ENCODE measurements around a stretch of chr10.

- PRO-cap, 3 experiments, result no peak in any of the 3 experiments
- RAMPAGE, long total RNA, 4 experiments, result no peak in any of the 4 experiments
- RRBS, result no CpG with 5 or more reads among the region's 5 CpGs
Measured at GRCh38 chr10:28307214-28307765, 4.4 kb upstream of the MPP7 start.

DNA sequence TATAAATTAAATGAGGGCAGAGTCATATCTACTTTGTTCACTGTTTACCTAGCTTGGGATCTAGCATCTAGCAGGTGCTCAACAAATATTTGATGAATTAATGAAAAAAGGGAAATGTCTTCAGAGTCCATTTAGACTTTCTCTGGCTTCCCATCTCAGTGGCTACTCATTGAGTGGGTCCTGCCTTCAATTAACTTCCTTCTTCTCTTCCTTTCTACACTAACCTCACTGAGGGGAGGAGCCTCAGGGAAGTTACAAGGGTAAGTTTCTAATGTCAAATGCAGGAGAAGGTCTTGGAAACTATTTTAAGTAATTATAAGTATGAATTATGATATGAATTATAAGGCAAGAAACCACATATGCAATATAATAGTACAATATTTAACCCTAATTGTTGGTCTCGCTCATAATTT, 28.2 kb upstream of the MPP7 start:
- PRO-cap, 3 experiments, result no peak in any of the 3 experiments
- RAMPAGE, long total RNA, 4 experiments, result no peak in any of the 4 experiments
- RRBS, result no CpG with 5 or more reads among the region's 1 CpG

GRCh38 chr10:28535440-28535867, 2.5 kb downstream of the WAC start:
- PRO-cap, 3 experiments, result no peak in any of the 3 experiments
- RAMPAGE, long total RNA, 4 experiments, result no peak in any of the 4 experiments
- RRBS, result no CpG with 5 or more reads among the region's 7 CpGs

- PRO-cap, 3 experiments, result no peak in any of the 3 experiments
- RAMPAGE, long total RNA, 4 experiments, result no peak in any of the 4 experiments
- RRBS, result no CpG with 5 or more reads among the region's 1 CpG
Measured at GRCh38 chr10:28566362-28567043, 33.6 kb downstream of the WAC start.

DNA sequence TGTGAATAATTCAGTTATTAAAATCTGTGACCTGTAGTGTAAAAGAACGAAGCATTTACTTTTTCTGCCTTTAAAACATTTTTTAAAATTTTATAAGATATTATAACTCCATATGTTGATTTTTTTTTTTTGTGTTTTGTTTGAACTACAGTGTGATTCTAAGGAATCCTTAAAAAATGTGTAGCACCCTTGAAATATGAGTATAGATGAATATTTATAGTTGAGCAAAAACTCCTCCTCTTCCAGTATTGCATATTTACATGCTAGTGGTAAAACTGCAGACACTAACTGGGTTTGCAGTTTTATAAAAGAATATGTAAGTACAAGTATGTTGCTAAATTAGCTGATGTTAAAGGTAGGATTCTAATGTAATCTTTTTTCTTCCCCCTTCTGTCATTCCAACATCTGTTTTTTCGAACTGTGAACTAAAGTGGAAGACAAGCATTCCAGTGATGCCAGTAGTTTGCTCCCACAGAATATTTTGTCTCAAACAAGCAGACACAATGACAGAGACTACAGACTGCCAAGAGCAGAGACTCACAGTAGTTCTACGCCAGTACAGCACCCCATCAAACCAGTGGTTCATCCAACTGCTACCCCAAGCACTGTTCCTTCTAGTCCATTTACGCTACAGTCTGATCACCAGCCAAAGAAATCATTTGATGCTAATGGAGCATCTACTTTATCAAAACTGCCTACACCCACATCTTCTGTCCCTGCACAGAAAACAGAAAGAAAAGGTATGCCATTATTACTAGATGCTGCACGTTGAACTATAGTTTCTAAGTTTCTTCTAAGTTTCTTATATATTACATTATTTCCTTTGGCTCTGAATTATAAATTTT, 62.6 kb downstream of the WAC start:
- PRO-cap, 3 experiments, result no peak in any of the 3 experiments
- RAMPAGE, long total RNA, 4 experiments, result no peak in any of the 4 experiments
- RRBS, result no CpG with 5 or more reads among the region's 5 CpGs

- PRO-cap, 3 experiments, result no peak in any of the 3 experiments
- RAMPAGE, long total RNA, 4 experiments, result no peak in any of the 4 experiments
- RRBS, result no CpG with 5 or more reads among the region's 6 CpGs
Measured at GRCh38 chr10:28622525-28623073, 54.7 kb upstream of the BAMBI start.

DNA sequence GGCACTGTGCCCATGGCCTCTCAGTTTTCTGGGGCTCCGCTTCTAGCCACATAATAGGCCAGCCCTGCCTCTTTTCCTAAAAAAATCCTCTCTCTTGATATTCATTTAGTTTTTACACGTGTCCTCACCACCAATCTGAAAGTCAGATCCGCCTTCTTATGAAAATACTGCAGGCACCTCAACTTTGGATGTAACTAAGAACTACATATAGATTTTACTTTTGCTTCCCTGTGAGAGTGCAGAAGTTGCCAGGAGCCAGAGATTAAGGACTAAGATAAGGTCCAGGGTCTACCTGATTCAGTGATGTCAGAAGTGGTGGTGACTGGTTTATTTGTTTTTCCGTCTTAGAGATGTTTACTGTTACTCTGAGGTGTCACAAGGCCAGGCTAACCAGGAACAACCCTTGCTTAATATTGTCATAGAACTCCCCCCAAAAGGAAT, 7.8 kb downstream of the BAMBI start:
- PRO-cap, 3 experiments, result no peak in any of the 3 experiments
- RAMPAGE, long total RNA, 4 experiments, result no peak in any of the 4 experiments
- RRBS, result no CpG with 5 or more reads among the region's 4 CpGs

DNA sequence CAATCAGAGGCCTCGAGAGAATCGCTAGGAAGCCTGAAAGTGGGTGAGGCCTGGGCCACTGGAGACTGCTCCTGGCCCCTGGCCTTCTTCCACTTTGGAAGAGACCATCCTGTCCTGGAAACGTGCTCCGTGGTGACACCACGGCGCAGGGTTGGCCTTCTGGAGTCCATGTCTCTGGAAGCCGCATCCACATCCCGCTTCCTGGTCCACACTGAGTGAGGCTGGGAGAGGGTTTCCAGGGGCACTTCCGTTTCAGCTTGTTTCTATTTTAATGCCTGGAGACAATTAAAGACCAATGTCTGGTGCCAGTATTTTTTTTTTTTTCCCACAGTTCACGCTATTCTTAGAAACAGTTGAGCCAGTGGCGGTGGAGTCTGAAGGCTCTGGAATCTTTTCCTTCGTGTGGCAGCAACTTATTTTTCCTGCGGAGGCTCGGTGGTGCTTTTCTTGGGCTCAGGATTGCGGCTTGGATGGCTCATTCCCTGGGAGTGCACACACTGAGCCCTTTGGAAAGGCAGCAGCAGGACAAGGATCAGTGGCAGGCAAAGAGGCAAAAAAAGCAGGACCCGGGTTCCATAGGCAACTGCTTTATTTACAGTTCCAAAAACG, 202.6 kb downstream of the BAMBI start:
- PRO-cap, 3 experiments, result no peak in any of the 3 experiments
- RAMPAGE, long total RNA, 4 experiments, result no peak in any of the 4 experiments
- RRBS, result no CpG with 5 or more reads among the region's 17 CpGs

DNA sequence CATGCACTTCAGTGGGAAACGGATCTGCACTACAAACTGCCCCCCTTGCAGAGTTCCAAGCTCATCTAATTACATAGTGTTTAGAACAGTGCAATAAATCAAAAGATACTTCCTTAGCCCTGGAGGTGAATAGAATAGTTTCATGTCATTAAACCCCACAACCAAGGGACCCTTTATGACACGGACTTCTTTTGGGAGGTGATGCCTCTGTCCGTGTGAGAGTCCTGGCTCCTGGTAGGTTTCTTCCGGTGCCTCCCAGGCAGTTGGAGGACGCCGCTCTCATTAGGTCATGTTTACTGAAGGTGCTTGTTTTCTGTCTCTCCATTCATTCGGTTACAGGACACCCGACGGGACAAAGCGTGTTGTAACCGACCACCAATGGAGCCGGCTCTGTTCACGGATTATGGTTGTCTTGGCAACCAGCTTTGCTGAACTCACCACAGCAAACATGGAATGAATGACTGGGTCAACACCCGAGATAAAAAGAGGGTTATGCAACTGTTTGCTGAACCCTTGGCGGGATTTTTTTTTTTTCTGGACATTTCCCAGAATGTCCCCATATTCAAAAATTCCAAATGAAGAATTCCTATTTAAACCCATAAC, 262.4 kb downstream of the BAMBI start:
- PRO-cap, 3 experiments, result no peak in any of the 3 experiments
- RAMPAGE, long total RNA, 4 experiments, result no peak in any of the 4 experiments
- RRBS, result no CpG with 5 or more reads among the region's 15 CpGs

DNA sequence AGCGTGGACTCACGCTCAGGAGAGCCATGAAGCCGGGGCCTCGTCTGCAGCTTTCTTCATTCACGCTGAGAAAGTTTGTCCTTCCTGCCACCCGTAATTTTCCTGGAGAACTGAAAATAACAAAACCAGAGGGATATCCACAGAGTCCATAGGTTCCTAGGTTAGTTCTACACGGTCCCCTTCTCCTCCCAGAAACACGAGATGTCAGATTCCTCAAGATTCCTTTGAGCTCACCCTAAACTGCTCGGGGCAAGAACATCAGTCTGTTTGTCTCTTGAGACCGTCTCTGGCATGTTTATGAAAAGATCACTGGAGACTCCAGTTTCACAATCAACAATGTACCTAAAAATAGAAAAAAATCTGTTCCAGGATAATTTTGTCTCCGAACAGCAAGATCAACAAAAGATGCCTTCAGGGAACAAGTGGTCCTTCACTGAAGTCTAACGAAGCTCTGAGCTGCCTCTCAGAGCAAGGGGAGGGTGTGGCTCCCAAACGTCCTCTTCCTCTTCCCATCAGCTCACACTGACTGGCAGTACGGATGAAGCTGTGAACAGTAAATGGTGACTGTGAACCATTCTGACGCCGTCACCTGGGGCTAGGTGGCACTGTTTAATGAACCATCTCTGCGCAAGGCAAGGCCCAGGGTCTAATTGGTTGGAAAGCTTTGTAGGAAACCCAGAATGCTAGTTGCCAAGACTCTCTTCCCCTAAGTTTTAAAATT, 156.3 kb upstream of the LYZL1 start:
- PRO-cap, 3 experiments, result no peak in any of the 3 experiments
- RAMPAGE, long total RNA, 4 experiments, result no peak in any of the 4 experiments
- RRBS, result no CpG with 5 or more reads among the region's 17 CpGs

DNA sequence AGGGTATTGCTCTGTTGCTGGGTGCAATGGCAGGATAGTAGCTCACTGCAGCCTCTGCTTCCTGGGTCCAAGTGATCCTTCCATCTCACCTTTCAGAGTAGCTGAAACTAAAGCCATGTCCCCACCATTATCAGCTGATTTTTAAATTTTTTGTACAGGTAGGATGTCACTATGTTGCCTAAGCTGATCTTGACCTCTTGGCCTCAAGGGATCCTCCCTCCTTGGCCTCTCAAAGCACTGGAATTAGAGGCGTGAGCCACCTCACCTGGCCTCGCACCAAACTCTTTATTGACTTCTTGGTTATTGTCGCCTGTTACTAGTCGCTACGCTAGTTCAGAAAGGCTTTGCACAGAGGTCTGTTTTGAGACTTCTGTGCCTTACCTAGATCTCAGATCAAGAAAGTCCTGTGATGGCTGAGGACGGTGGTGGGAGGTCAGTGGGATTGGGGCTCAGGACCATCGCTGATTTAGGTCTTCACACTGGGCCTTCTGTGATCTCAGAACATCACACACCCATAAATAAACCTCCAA, 164.3 kb downstream of the LYZL1 start:
- PRO-cap, 3 experiments, result no peak in any of the 3 experiments
- RAMPAGE, long total RNA, 4 experiments, result no peak in any of the 4 experiments
- RRBS, result no CpG with 5 or more reads among the region's 7 CpGs

DNA sequence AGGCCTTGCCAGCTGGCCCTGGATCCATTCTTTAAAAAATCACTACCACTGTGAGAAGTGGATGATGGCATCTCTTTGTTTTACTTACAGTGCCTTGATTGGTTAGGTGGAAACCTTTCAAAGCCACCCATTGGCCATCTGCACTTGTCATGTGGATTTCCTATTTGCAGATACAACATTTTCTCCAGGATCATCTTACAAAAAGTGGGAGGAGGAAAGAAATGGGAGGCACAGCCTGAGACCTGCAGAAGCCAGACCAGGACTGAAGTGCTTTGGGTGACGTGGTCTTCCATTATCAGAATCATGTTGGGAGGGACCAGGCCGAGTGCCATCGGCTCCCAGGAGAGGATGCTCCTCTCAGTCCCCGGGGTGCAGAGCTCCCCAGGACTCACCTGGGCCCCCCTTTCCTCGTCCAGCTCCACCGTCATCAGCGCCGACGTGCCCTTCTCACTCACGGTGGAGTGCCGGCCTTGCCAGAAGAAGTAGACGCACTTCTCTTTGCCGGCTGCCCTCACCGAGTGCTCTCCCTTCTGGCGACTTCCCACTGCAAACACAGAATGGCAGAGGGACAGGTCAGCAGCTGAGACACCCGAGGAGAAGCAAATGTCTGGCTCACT, 161.2 kb downstream of the SVIL start:
- PRO-cap, 3 experiments, result no peak in any of the 3 experiments
- RAMPAGE, long total RNA, 4 experiments, result no peak in any of the 4 experiments
- RRBS, result 86% methylated on average over 6 of the region's 16 CpGs

- PRO-cap, 3 experiments, result no peak in any of the 3 experiments
- RAMPAGE, long total RNA, 4 experiments, result no peak in any of the 4 experiments
- RRBS, result no CpG with 5 or more reads among the region's 8 CpGs
Measured at GRCh38 chr10:29610592-29611247, 24.1 kb downstream of the SVIL start.

GRCh38 chr10:29636093-29636728, 1.4 kb upstream of the SVIL start:
- PRO-cap, 3 experiments, result no peak in any of the 3 experiments
- RAMPAGE, long total RNA, 4 experiments, result no peak in any of the 4 experiments
- RRBS, result no CpG with 5 or more reads among the region's 2 CpGs

GRCh38 chr10:29646316-29647145, 11.8 kb upstream of the SVIL start:
- PRO-cap, 3 experiments, result no peak in any of the 3 experiments
- RAMPAGE, long total RNA, 4 experiments, result no peak in any of the 4 experiments
- RRBS, result no CpG with 5 or more reads among the region's 12 CpGs

GRCh38 chr10:30055297-30055869, 4.0 kb downstream of the JCAD start:
- PRO-cap, 3 experiments, result no peak in any of the 3 experiments
- RAMPAGE, long total RNA, 4 experiments, result no peak in any of the 4 experiments
- RRBS, result no CpG with 5 or more reads among the region's 3 CpGs

DNA sequence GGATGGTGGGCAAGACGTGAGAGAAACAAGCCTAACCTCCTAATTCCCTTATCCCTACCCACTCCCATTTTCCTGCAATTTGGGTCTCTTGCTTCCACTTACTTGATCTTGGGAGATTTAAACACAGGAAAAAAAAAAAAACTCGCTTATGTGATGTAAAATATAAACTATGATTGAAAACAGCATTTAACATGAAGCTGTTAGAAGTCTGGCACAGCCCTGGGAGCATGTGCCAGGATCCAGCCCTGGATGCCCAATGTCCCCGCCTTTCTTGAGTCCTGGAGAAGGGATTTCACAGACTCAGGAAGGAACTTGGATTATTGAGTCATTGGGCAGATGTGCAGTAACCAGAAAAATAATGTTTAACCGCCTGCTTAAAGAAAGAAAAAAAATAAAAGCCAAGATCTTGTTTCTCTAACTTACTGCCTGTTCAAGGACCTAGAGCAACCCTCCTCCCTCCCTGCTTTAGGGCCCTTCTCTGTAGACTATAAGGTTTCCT, 3.7 kb upstream of the JCAD start:
- PRO-cap, 3 experiments, result no peak in any of the 3 experiments
- RAMPAGE, long total RNA, 4 experiments, result no peak in any of the 4 experiments
- RRBS, result no CpG with 5 or more reads among the region's 4 CpGs

- PRO-cap, 3 experiments, result no peak in any of the 3 experiments
- RAMPAGE, long total RNA, 4 experiments, result no peak in any of the 4 experiments
- RRBS, result no CpG with 5 or more reads among the region's 6 CpGs
Measured at GRCh38 chr10:30115915-30116300, 56.5 kb upstream of the JCAD start.

GRCh38 chr10:30438414-30438815, 4.4 kb downstream of the MAP3K8 start:
- PRO-cap, 3 experiments, result peak in 1 of 3 experiments; most common plus-strand start chr10:30438499 (in 1); most common minus-strand start chr10:30438674 (in 1)
- RAMPAGE, long total RNA, 4 experiments, result no peak in any of the 4 experiments
- RRBS, result no CpG with 5 or more reads among the region's 5 CpGs

- PRO-cap, 3 experiments, result no peak in any of the 3 experiments
- RAMPAGE, long total RNA, 4 experiments, result no peak in any of the 4 experiments
- RRBS, result no CpG with 5 or more reads among the region's 8 CpGs
Measured at GRCh38 chr10:30458038-30458322, 24.0 kb downstream of the MAP3K8 start.

Data from adrenal gland (tissue), 7 donors.